Melanocyte of skin (primary cell): ENCODE data around the genes FEV, PTPRN and INHA.

- CAGE, long polyA plus RNA, 2 experiments, result no peak in any of the 2 experiments
Measured at GRCh38 chr2:218782232-218782934, 436 bp downstream of the CYP27A1 start.

DNA sequence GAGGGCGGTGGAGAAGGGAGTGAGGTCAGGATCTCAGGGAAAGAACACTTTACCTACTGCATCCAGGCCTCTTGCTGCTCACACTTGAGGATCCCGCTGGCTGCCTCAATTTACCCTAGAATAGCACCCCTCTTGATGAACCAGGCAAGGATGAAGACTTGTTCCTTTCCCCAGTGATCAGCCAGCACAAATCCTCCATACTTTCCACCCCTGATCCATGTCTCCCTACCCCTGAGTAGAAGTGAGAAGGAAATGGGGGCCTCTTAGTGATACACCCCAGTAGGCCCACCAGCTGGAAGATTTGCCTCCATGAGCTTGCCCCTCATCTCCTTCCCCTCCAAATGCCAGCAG is 14.3 kb downstream of the WNT10A start:
- CAGE, long polyA plus RNA, 2 experiments, result no peak in any of the 2 experiments

DNA sequence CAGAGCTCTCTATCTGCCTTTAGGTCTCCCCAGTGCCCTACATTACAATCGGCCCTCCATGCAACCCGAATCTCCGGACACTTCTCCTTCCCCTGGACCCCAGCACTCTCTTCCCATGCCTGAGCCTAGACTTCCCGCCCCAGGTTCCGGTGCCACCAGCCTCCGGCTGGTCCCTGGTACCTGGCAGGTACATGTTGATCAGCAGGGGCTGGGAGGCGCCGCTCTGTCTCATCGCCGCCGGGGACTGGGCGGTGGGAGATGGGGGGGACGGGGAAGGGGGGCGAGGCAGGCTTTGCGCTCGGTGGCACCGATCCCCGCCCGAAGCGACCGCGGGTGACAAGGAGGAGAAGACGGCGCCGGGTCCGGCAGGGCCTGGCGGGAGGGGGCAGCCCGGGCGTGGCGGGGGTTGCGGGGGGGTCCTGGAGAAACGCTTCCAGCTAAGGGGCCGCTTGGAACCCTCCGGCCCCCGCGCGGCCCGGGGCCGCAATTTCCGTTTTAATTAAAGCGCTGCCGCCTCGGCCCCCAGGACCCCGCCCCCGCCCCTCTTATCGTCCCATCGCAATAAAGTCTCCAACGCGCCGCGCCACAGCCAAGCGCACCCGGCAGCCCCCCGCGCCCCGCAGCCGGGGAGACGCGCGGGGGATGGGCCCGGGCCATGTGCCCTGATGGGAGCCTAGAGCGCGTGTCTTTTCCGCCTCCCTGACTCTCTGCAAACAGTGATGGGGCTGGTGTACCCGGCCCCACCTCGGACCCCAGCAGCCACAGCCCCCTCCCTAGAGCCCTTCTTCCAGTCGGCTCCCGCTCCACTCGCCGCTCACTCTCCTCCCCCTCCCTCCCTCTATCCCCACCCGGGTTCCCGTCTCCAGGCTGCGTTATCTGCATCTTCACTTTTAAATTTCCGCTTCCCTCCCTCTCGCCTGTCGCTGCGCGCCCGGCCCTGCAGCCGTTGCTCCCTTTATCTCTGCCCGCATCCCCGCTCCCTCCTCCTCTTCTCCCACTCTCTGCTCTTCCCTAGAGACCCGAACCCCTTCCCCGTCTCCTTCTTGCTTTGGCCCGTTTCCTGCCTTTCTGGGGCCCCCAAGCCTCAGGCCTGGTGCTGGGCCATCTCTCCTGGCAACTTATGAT is at the start of gene FEV:
Gene FEV, minus strand, starts transcription at position 341 of the 1,125 bp plus-strand sequence.
- CAGE, long polyA plus RNA, 2 experiments, result no peak in any of the 2 experiments

- CAGE, long polyA plus RNA, 2 experiments, result no peak in any of the 2 experiments
Measured at GRCh38 chr2:219112944-219113578, 47.6 kb downstream of the NHEJ1 start.

DNA sequence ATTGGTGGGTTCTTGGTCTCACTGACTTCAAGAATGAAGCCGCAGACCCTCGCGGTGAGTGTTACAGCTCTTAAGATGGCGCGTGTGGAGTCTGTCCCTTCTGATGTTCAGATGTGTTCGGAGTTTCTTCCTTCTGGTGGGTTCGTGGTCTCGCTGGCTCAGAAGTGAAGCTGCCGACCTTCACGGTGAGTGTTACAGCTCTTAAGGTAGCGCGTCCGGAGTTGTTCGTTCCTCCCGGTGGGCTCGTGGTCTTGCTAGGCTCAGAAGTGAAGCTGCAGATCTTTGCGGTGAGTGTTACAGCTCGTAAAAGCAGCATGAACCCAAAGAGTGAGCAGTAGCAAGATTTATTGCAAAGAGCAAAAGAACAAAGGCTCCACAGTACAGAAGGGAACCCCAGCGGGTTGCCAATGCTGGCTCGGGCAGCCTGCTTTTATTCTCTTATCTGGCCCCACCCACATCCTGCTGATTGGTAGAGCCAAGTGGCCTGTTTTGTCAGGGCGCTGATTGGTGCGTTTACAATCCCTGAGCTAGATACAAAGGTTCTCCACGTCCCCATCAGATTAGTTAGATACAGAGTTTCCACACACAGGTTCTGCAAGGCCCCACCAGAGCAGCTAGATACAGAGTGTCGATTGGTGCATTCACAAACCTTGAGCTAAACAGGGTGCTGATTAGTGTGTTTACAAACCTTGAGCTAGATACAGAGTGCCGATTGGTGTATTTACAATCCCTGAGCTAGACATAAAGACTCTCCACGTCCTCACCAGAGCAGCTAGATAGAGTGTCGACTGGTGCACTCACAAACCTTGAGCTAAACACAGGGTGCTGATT is 5.9 kb upstream of the ZFAND2B start:
- CAGE, long polyA plus RNA, 2 experiments, result no peak in any of the 2 experiments

DNA sequence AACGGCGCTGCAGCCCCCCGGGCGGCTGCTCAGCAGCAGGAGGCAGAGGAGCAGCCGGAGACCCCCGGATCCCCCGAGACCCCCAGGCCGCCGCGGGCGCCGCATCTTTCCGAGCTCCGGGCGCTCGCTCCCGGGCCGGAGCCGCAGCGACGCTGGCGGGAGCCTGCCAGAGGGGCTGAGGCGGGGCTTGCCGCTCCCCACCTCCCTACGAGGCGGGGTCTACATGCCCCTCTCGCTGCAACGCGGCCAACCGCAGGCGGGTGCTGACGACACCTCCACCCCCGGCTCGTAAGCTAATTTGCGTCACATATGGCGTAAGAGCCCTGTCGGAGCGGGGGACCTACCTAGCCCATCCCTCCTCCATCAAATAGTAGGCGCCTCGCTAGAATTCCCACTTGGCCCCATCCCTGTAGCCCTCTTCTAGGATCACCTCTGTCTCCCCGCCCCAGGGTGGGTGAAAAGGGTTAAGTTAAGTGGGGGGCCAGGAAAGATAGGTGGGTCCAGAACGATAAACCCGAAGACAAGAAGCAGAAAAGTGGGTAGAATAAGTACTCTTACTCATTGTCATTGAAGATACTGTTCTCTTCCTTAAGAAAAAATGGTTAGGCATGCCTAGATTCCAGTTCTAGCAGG is at the start of gene PTPRN:
Gene PTPRN, minus strand, starts transcription at position 174 of the 633 bp plus-strand sequence.
- CAGE, long polyA plus RNA, 2 experiments, result no peak in any of the 2 experiments

DNA sequence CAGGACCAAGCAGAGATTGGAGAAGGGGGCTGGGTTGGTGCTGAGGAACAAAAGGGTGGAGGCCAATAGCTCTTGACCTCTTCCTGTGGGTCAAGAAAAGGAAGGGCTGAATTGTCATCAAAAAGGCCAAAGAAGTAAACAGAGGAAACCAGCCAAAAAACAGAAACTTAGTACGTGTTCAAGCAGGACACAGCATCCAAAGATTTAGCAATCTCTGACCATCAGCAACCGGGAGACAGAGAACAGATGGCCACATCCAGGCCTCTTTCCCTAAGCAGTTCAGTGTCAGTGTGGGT is 2.9 kb downstream of the DNPEP start:
- CAGE, long polyA plus RNA, 2 experiments, result no peak in any of the 2 experiments

DNA sequence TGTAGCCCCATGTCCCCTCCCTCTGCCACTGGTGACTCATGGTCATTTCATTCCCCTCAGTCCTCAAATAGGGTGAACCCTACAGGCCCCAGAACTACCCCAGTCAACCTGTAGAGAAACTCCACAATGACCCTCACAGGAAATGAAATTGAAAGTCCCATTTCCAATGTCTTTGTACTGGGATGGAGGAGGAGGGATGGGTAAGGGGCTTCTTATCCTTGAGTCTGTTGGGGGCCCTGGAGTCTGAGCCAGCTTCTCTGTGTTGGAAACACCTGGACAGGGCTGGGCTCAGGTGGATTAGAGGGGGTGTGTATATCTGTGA is 6.1 kb upstream of the SPEG start:
- CAGE, long polyA plus RNA, 2 experiments, result no peak in any of the 2 experiments

- CAGE, long polyA plus RNA, 2 experiments, result no peak in any of the 2 experiments
Measured at GRCh38 chr2:219442647-219443444, 8.2 kb downstream of the SPEG start.

- CAGE, long polyA plus RNA, 2 experiments, result no peak in any of the 2 experiments
Measured at GRCh38 chr2:219448856-219449364, 14.3 kb downstream of the SPEG start.

DNA sequence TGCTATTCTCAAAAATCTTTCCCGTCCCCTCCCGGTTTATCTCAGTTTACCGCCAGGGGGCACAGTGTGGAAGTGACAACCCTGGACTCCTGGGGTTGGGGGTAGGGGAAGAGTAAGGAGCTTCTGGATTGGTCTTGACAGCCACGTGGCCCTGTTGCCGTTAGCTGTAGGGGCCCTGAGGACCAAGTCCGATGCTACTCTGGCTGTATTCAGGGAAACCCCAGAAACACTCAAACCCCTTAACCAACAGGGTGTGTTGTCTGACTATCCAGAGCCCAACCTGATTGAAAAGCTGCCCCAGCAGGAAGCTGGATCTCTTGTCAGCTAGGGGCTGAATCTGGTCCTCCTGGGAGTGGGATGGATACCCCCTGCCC is 443 bp upstream of the SPEGNB start:
- CAGE, long polyA plus RNA, 2 experiments, result no peak in any of the 2 experiments

DNA sequence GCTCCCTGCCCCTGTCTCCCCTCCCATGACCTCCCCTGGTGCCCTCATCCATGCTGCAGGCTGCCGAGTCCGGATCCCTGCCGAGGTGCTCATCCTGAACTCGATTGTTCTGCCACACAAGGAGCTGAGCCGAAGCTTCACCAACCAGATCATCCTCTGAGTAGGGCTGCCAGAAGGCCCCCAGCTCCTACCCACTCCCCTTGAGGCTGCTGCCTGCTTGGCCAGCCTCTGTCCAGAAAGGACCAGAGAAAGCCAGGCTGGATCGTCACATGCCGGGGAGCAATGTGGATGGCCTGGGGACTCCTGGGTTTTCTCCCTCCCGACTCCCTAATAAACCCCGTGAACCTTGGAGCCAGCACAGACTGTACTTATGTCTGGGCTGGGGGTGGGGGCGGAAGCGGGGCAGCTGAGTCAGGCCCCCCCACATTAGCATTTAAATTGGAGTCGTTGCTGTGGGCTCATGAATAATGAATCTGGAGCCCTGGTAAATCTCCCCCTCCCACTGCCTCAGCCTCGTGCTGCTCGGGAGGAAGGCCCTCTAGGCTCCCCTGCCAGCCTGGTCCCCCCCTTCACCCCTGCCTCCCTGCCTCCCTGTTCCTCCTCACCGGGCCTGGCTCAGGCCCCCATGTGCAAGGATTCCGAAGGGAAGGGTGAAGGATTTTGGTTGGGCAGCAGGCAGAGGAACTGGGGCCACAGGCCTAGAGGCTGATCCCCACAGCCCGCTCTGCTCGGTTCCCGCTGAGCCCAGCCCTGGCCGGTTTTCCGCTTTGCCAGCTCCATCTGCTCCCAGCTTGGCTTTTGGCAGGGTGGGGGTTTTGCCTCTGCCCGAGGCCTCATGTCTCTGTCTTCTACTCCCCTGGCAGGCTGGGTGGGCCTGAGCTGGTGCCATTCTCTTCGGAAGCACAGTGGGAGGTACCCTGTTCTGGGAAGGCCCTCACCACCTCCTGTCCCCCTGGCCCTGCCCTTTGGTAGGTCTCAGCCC is 7.4 kb upstream of the ASIC4 start:
- CAGE, long polyA plus RNA, 2 experiments, result no peak in any of the 2 experiments

DNA sequence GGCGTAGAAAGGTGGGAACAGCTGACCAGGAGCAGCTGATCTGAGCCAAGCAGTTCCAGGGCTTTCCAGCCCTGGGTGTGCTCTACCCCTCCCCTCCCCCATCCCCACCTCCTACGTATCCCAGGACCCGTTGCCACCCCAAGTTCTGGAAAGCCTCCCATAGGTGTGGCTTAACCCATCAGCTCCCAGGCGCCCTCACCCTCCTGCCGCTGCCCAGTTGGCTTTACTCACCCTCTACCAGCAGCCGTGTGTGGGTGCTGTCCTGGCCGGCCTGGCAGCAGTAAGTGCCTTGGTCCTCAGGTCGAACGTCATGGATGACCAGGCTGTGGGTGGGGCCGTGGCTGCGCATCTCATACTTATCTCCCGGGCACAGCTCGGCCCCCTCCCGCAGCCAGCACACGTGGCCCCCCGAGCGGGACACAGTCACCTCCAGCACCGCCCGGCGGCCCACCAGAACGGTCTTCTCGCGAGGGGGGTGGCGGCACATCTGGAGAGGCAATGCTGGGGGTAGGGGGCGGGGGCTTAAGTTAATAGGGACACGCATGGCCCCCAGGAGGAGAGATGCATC is 7.6 kb downstream of the TMEM198 start:
- CAGE, long polyA plus RNA, 2 experiments, result no peak in any of the 2 experiments

GRCh38 chr2:219565249-219565911 is 6.0 kb downstream of the OBSL1 start:
- CAGE, long polyA plus RNA, 2 experiments, result no peak in any of the 2 experiments

GRCh38 chr2:219567282-219567892 is 4.0 kb downstream of the OBSL1 start:
- CAGE, long polyA plus RNA, 2 experiments, result no peak in any of the 2 experiments

- CAGE, long polyA plus RNA, 2 experiments, result no peak in any of the 2 experiments
Measured at GRCh38 chr2:219572020-219572457, at the start of gene INHA. Gene INHA, plus strand, starts transcription at chr2:219572310.

- CAGE, long polyA plus RNA, 2 experiments, result no peak in any of the 2 experiments
Measured at GRCh38 chr2:219573165-219573631, 1.1 kb downstream of the INHA start.

DNA sequence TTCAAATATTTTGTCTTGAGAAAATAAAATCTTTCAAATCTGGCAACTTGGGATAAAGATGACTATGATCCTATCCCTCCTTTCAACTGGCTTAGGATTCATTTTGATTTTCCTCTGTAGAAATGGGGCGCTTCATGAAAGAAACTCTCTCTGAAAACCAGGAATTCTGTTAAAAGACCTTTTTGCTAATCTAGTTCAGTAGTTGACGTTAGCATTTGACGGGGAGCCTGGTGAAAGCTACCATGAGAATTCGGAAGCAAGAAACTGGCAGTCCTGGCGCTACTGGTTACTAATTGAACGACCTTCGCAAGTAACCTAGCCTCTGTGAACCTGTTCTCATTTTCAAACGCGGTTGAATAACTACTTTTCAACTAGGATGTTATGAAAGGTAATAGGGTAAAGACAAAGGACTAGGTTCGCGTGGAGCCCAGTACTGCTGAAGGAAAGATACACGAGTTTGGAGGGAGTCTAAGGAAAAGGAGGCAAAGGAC is 665 bp upstream of the STK11IP start:
- CAGE, long polyA plus RNA, 2 experiments, result no peak in any of the 2 experiments

GRCh38 chr2:219615810-219616300 is 11.6 kb upstream of the SLC4A3 start:
- CAGE, long polyA plus RNA, 2 experiments, result no peak in any of the 2 experiments

- CAGE, long polyA plus RNA, 2 experiments, result no peak in any of the 2 experiments
Measured at GRCh38 chr2:221563690-221564667, 8.1 kb downstream of the EPHA4 start.